ENCODE measurements around a stretch of chr16.

GRCh38 chr16:88767945-88768958 is 16.8 kb downstream of the PIEZO1 start:
- RRBS: 77% methylated on average over 4 of the region's 35 CpGs

GRCh38 chr16:88781699-88782165 is 3.3 kb downstream of the PIEZO1 start:
- RRBS: no CpG with 5 or more reads among the region's 12 CpGs

- RRBS: no CpG with 5 or more reads among the region's 34 CpGs
Observed at GRCh38 chr16:88870526-88871216, 4.2 kb upstream of the PABPN1L start.

DNA sequence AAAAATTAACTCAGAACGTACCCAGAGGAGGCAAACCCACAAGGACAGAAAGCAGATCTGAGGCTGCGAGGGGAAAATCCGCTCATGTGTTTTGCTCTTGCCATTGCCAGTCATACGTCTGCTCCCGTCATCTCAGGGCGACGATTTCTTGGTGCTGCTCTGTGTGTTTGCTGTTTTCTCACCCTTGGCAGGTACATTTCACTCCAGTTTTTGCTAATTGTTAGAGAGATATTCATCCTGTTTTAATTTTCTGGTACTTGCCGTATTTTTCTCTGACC is 33.4 kb upstream of the ACSF3 start:
- RRBS: no CpG with 5 or more reads among the region's 8 CpGs

DNA sequence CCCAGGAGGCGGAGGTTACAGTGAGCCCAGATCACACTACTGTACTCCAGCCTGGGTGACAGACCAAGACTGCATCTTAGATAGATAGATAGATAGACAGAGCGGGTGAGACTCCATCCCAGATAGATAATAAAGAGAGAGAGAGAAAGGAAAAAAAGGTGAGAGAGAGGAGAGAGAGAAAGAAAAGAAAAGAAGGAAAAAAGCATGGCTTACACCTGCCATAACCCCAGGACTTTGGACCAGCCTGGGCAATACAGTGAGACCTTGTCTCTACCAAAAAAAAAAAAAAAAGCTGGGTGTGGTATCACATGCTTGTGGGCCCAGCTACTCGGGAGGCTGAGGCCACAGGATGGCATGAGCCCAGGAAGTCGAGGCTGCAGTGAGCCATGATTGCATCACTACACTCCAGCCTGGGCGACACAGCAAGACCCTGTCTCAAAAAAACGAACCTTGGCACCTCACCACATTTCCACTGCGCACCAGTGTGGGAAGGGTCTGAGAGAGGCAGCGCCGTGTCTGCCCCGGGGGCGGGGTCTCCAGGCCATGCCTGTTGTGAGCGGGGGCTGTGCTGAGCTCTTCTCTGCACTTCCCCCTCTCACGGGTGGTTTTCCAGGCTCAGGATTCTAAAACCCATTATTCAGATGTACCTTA is 6.2 kb downstream of the ACSF3 start:
- RRBS: no CpG with 5 or more reads among the region's 13 CpGs

- RRBS: 95% methylated on average over 6 of the region's 43 CpGs
Observed at GRCh38 chr16:89113596-89114312, 20.1 kb downstream of the ACSF3 start.

GRCh38 chr16:89174617-89175220 is 3.2 kb downstream of the CDH15 start:
- RRBS: 81% methylated on average over 7 of the region's 20 CpGs

DNA sequence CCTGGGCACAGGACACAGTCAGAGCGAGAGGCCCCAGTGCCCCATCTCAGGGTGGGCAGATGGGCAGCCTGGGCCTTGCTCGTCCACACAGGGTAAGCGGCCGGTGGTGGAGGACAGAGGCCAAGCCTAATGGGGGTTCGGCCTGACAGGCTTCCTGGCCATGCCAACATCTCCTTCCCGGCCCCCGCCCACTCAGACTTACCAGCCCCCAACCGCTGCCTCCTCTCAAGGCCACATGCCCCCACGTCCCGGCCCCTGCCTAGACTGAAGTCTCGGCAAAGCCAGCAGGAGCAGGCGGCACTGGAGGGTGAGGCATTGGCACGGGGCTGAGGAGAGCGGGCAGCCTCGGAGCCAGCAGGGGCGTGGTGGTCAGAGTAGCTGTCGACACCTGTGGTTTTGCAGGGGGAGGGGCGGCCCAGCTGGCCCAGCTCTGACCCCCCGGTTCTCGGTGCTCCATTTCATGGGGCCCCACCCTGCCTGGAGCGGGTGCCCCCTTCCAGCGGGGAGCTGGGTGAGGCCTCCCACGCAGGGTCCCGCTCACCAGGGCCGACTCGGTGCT is 4.5 kb downstream of the CDH15 start:
- RRBS: 83% methylated on average over 5 of the region's 26 CpGs

- RRBS: no CpG with 5 or more reads among the region's 13 CpGs
Observed at GRCh38 chr16:89276025-89276288, 58.5 kb downstream of the ZNF778 start.

DNA sequence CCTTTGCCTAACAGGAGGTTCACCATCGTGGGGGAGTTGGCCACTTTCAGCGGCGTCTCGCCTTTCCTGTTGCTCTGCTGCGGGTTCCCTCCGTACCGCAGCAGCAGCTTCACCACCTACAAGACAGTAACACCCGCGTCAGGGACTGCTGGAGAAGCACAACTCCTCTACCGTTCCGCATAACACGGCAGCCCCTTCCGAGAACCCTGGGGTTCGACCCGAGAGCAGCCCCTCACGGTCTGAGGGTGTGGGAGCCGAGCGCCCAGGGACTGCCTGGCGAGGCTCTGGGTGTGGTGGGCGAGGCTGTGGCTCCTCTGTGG is 68.5 kb downstream of the ZNF778 start:
- RRBS: no CpG with 5 or more reads among the region's 20 CpGs

DNA sequence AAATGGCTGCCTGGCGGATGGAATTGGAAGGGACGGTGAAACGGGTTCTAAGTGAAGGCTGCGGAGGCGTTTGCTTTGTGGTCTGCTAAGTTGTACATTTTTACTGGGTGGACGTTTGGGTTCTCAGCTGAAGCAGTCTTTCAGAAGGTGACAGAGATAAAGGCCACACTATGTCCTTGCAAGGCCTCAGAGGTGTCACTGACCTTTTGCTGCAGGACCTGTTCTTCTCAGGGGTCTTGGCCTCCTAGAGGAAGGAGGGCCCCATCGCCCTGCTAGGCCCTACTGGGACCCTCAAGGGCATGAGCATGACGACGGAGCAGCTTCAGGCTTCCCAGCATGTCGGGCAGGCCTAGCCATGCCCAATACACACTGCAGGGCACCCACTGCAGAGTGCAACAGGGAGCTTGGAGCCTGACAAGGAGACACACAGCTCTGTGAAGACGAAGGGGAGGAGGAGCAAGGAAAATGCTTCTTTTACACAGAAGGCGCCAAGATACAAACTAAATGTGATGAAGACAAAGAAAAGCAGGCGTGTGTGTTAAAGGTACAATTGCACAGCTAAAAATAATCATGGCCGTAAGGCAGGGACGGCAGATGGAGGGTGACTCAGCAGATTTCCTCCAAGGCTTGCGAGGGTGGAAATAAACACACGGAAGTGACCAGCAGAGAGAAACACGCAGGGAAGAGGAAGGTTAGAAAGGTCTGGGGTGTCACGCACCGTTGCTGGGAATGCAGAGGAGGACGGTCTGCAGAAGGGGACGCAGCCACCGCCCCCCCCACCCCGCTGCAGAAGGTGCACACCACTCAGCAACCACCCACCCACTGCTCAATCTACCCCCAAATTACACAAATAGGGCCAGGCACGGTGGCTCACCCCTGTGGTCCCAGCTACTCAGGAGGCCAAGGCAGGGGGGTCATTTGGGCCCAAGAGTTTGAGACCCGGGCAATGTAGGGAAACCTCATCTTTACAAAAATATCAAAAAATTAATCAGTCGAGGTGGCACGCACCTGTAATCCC is 108.4 kb downstream of the ZNF778 start:
- RRBS: no CpG with 5 or more reads among the region's 28 CpGs

DNA sequence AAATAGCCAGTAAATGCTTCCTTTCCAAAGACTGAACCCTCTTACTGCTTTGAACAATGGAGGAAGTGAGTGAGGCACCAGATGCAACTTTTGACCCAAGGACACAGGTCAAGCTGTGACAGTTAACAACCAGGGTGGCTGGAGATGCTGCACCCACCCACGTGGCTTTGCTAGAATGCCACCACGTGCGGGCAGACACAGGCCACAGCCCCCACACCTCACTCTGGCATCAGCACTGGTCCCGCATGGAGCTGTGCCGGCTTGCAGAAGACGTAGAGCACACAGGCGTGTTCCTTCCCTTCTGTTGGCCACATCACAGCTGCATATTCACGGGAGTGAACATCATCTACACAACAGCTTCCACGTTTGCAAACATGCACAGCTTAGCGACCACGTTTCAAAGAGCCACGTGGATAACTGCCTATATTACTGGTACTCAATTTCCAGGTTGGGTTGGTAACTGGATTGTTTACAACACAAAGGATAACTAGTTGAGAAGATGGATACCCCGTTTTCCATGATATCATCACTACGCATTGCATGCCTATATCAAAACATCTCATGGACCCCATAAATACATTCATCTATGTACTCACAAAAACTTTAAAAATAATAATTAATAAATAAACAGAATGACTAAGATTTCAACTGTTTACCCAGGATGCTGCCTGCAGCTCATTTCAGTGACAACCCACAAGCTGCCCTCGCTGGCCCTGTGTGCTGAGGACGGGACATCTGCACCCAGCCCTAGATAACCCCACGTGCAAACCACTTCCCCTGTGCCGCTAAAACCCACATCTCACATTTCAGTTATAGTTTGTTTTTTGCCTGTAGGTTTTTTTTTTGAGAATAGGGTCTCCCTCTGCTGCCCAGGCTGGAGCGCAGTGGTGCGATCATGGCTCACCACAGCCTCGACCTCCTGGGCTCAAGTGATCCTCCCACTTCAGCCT is 132.1 kb downstream of the ANKRD11 start:
- RRBS: no CpG with 5 or more reads among the region's 21 CpGs

DNA sequence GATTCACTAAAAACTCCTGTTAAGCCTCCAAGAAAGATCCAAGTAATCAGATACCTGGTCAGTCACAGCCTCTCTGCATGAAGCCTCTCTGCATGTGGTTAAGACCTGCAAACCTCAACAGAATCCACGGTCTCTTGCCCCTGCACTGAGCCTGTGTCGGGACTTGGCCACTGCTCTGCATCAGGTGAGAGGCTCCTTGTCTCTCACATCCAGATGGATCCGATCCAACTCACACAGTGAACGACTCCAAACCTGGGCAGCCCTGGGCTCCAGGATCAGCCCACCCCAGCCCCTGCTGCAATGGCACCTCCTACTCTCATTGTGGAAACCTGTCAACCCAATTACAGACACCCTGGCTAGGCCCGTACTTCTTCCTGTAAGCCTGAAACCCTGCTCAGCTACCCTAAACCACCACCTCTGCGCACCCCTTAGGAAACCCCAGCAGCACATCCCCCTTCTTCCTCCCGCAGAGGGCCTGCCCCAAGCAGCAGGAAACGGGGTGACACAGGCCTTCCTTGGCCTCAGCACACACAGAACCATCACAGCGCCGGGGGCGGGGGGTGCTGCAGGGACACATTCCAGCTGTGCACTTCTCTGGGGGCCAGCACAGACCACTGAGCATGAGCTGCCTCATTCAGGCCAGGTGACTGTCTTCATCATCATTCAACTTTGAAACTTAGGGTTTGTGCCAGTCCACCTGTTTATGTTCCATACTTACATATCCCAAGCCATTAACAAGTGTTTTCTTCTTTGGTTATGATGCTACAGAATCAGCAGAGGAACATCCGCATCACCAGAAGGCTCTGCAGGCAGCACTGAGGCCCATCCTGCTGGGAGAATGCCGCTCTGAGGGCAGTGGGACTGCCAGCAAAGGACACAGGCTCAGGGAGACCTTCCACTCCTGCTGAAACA is 129.3 kb downstream of the ANKRD11 start:
- RRBS: no CpG with 5 or more reads among the region's 13 CpGs

DNA sequence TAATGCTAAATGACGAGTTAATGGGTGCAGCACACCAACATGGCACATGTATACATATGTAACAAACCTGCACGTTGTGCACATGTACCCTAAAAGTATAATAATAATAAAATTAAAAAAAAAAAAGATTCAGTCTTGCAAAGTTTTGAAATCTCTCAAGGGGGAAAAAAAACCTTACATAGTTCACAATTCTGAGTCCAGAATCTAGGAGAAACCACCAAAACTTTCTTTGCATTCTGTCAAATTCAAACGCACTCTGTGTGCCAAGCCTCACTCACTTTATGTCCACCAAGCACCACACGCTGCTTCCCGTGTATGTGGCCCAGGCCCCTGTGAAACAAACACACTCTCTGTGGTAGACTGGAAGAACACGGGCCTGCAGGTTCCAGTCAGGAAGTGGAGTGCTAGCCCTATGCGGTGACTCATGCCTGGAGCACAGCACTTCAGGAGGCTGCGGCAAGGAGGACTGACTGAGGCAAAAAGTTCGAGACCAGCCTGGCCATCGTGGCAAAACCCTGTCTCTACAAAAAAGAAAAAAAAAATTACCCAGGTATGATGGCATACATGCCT is 126.9 kb downstream of the ANKRD11 start:
- RRBS: no CpG with 5 or more reads among the region's 10 CpGs

- RRBS: no CpG with 5 or more reads among the region's 15 CpGs
Observed at GRCh38 chr16:89393823-89394495, 96.4 kb downstream of the ANKRD11 start.

- RRBS: no CpG with 5 or more reads among the region's 19 CpGs
Observed at GRCh38 chr16:89481587-89482763, 8.4 kb downstream of the ANKRD11 start.

GRCh38 chr16:89484690-89485297 is 5.6 kb downstream of the ANKRD11 start:
- RRBS: no CpG with 5 or more reads among the region's 9 CpGs

- RRBS: no CpG with 5 or more reads among the region's 9 CpGs
Observed at GRCh38 chr16:89498868-89499310, 8.5 kb upstream of the ANKRD11 start.

DNA sequence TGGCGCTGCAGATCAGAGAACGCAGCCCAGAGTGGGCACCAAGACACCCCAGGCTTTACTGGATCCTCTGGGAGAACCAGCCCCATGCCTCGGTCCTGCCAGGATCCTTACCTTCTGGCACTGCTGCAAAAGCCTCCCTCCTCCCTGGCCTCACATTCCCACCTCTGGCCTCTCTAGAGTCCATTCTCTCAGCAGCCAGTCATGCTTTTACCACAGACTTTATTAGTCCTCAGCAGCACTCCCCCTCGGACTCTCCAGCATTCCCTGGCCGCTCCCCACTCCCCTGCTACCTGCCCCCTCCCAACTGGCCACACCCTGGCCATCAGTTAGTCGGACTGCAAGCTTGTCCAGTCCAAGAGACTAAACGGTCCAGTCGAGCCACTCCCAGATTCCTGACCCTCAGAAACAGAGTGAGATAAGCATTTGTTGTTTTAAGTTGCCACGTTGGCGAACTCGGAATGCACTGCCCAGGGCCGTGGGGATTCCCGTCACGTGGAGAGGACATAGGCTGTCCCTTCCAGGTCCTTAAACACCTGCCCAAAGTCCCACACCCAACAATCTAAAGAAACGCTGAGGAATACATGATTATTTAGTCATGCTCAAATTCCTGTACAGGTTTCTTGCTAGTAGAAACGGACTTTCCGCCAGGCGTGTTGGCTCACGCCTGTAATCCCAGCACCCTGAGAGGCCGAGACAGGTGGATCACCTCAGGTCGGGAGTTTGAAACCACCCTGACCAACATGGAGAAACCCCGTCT is 5.9 kb upstream of the SPG7 start:
- RRBS: no CpG with 5 or more reads among the region's 22 CpGs

DNA sequence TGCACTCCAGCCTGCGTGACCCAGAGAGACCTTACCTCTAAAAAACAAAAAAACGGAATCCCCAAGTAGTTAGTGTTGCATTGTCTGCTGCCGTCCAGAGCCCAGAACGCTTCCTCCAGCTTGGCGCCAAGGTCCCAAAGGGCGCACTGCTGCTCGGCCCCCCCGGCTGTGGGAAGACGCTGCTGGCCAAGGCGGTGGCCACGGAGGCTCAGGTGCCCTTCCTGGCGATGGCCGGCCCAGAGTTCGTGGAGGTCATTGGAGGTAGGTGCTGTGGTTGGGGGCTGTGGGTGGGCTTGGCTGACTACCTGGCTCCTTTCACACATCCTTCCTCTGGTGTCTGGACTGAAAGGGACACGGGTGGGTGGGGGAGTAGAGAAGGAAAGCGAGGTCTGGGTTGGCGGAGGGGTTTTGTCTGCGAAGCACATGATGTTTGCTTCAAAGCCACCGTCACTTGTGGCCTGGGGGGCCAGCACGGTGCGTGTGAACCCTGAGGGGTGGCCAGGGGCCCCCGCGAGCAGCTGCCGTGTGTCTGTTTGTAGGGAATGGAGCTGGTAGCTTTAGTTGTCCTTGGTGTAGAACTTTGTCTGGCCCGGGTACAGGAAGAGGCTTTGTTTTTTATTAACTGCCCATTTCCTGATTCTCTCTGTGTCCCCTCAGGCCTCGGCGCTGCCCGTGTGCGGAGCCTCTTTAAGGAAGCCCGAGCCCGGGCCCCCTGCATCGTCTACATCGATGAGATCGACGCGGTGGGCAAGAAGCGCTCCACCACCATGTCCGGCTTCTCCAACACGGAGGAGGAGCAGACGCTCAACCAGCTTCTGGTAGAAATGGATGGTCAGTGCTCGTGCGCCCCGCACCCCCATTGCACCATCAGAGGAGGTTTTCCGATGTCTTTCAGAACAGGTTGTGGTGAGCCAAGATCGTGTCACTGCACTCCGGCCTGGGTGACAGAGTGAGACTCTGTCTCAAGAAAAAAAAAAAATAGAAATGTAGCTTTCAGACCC is 23.9 kb downstream of the SPG7 start:
- RRBS: 95% methylated on average over 15 of the region's 46 CpGs

All from PFSK-1 (cell line).